Right common carotid artery plus branches (tissue), 1 donor: ENCODE measurements around a stretch of chr18.

- PRO-cap: no peak
Observed at GRCh38 chr18:2906307-2907449, 59.9 kb downstream of the EMILIN2 start.

DNA sequence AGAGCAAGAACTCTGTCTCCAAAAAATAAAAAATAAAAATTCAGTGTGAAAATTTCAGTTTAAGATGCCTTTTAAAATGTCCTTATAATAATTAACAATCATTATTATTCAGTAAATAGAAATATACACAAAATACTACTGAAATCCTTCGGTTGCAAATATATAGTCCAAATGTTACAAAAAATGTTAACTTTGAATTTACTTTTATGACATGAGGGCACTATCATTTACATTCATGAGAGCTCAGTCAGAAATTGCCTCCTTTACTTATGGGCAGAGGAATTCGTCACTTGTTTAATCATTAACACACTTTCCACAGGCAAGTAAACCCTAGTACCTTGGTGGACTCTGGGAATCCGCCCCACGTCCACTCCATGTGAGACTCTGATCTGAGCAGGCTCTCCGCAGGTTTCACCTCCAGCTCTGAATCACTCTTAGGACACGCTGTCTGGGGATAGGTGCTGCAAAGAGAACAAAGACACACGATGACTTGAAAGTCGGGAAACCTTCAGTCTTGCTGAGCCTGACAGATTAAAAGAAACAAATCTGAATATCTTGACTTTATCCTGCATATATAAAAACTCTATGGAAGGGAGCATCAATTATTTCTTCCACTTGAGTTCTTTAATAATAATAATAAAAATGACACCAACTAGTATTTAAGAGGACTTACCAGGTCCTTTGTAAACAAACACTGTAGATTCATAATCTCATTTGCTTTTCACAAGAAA is 73.6 kb downstream of the LPIN2 start:
- PRO-cap: no peak

DNA sequence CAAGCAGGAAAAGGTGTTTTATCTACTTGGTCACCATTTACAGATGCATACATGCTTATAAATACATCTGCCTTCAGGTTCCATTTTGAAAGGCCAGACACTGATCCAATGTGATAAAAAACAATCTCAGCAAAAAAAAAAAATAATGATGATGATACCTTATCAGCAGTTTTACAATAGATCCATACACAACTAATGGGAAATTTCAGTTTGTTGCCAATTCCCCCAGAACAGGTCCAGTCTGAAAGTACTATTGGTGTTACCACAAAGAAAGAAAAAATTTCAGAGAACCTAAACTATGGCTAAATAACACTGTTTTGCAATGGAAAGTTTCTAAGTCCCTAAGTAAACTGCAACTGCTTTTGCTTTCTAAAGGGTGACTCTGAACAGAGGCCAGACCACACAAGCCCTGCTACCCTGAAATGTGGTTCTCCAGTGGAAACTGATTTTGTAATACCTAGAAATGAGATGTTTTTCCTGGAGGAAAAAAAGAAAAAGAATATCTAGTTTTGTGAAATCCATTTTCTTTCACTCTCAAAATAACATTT is 54.1 kb downstream of the LPIN2 start:
- PRO-cap: no peak

GRCh38 chr18:2963059-2963640 is 49.8 kb downstream of the LPIN2 start:
- PRO-cap: no peak

DNA sequence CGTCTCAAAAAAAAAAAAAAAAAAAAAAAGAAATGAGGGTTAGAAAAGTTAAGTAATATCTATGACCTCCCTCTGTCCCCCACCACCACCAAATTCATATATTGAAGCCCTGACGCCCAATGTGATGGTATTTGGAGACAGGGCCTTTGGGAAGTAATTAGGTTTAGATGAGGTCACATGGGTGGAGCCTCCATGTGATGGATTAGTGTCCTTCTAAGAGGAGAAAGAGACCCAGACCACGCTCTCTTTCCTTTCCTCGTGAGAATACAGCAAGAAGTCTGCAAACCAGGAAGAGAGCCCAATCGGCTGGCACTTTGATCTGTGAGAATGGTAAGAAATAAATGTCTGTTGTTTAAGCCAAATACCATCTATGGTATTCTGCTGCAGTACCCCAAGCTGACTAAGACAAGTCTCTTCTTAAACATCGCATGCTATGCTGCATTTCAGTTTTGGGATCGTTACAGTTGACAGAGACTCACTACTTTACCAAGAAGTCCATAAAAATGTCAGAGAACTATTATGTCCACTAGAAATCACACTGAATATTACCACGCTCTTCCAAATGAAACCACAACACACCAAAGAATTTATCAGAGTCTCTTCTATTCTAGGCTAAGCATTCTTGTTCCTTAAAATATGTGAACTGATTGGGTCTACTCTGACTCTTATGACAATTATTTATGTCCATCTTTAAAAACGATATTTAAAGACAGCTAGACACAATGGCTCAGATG is 48.5 kb downstream of the LPIN2 start:
- PRO-cap: no peak

- PRO-cap: no peak
Observed at GRCh38 chr18:2981082-2981946, 31.6 kb downstream of the LPIN2 start.

- PRO-cap: no peak
Observed at GRCh38 chr18:3051560-3052011, 38.6 kb upstream of the LPIN2 start.

DNA sequence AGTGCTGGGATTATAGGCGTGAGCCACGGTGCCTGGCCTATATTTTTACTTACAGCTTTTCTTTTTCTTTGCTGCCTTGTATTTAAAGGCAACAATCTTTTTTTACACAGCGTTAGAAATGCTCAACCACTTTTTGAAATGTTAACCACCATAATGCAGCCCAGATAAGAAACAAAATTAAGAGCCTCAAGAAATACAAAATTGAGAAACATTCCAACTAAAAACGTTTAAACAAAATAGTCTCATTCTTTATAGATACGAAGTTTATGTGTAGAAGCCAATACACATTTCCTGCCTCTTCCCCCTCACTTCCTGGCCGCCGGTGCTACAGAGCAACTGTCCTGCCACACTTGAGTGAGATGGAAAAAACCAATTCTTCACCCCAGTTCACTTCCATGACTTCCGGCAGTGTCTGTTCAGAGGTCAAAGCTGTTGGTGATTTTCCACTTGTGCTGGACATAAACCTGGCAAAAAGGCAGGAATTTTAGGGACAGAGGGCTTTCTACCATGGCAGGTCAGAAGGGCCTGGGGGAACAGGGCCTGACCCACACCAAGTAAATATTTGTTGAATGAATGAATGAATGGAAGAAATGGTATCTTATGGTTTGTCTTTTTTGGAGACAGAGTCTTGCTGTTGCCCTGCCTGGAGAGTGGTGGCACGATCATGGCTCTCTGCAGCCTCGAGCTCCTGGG is 47.6 kb upstream of the LPIN2 start:
- PRO-cap: no peak

DNA sequence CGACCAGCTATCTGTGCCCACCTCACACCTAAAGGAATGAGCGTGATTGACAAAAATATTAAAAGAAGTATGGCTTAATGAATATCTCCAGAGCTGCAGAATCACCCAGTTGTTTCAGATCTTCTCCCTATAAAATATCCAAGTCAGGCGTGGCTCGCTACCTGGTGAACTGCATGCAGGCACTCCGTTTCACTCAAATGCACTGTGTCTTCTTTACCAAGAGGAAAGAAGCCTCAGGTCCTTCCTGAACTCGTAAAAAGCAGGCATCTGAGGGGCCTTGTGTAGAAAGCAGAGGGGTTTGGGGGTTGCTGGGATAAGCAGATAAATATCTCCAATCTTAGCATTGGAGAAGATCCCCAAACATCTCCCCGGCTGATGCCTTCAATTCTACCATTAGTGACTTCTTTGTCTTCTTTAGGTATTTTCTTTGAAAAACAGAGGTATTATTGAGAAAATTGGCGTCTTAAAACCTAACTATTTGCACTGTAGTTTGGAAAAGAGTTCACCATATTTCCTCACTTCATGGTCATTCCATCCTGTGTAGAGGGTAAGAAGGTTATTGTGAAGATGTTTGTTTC is 67.8 kb downstream of the MYOM1 start:
- PRO-cap: no peak

DNA sequence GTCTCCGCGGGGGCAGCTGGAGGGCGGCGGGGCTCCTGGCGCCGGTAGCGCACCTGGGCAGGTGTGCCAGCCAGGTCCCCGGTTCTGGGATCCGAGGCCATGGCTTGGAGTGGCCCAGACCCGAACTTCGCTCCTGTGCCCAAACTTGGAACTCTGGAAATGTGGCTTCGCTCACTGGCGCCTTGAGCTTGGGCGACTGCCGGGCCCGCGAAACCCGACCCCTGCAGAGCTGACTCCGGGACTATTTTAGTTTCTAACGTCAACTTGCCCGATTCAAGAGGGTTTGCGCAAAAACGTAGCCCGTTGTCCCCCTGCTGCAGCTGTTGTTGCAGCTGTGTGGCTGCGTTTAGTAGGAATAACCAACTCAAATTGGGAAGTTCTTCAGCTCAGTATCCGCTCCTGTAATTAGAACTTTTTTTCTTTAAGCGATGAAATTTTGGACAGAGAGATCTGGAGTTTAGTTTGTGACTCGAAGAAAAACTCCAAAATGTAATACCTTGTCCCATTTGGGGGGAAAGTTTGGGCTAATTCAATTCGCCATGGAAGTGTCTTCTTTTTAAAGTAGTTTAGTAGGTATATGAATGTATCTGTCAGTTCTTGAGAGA is 458 bp downstream of the MYL12A start:
- PRO-cap: no peak

- PRO-cap: no peak
Observed at GRCh38 chr18:3250510-3251435, 3.2 kb downstream of the MYL12A start.

DNA sequence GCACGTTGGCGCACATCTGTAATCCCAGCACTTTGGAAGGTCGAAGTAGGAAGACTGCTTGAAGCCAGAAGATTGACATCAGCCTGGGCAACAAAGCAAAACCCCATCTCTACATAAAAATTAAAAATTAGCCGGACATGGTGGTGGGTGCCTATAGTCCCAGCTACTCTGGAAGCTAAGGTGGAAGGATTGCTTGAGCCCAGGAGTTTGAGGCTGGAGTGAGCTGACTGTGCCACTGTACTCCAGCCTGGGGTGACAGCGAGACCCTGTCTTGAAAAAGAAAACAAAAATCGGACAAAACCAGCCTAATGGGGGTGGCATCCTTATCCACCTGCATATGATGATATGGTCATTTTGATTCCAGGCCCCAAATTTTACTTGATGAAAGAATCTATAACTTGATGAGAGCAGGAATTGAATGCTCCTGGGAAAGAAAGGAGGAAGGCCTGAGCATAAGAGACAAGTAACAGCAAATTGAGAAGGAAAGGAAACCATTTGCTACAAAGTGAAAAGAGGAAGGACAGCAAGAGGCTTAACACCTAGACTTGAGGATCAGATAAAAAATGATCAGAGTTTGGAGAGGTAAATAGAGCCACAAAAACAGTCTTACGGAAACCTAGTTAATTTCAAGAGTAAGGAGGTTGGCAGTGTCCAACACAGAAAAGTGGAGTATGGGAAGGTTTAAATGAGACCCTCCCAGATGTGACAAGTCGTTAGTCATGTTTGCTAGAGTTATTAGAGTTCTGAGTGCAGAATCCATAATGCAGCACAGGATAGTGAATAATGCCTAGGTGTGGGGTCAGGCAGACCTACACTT is 3.6 kb upstream of the MYL12B start:
- PRO-cap: no peak

GRCh38 chr18:3277639-3278314 is 15.8 kb downstream of the MYL12B start:
- PRO-cap: no peak

GRCh38 chr18:3282623-3283412 is 20.9 kb downstream of the MYL12B start:
- PRO-cap: bidirectional peak, plus-strand start at chr18:3282755, minus-strand start at chr18:3282693

GRCh38 chr18:3384544-3385251 is 65.3 kb upstream of the TGIF1 start:
- PRO-cap: no peak

GRCh38 chr18:3448601-3449157 is 1.3 kb upstream of the TGIF1 start:
- PRO-cap: bidirectional peak, plus-strand start at chr18:3449055, minus-strand start at chr18:3448945

- PRO-cap: no peak
Observed at GRCh38 chr18:3584143-3584480, 134.1 kb downstream of the TGIF1 start.

GRCh38 chr18:3584921-3585360 is 135.0 kb downstream of the TGIF1 start:
- PRO-cap: no peak

DNA sequence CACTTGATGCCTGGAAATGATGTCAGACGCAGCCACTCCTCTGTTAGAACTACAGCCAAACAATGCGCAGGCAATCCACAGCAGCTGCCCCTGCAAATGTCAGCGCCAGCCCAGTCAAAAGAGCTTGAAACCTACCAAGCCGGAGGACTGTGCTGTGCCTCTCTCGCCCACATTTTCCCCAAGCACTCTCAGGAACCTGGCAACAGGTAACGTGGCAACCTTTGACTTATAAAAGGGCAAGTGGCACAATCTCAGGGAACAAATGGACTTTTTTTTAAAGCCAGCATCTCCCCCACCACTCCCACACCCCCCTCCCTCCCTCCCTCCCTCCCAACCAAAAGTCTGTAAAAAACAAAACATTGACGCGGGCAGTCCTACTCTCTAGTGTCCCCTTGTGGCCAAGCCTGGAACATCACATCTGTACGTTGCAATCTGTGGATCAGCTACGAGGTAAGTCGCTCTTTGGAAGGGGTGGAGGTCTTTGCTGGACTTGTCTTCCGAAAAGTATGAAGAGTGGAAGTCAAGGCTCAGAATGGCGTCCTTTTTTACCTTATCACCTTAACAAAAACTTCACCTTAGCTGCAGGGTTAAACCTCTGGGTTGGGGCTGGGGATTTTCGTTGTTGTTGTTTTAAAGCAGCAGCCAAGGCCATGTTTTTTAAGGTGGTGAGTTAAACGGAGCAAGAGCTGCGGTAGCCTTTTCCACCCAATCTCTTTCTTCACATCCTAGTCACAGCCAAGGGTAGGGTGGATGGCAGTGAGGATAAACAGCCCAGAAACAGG is 144.3 kb downstream of the TGIF1 start:
- PRO-cap: bidirectional peak, plus-strand start at position 46 of the sequence, minus-strand start outside the sequence; unidirectional peak, plus-strand start at position 428 of the sequence

- PRO-cap: no peak
Observed at GRCh38 chr18:3597264-3598138, 147.5 kb downstream of the TGIF1 start.